ENCODE data around the gene NOX5.

DNA sequence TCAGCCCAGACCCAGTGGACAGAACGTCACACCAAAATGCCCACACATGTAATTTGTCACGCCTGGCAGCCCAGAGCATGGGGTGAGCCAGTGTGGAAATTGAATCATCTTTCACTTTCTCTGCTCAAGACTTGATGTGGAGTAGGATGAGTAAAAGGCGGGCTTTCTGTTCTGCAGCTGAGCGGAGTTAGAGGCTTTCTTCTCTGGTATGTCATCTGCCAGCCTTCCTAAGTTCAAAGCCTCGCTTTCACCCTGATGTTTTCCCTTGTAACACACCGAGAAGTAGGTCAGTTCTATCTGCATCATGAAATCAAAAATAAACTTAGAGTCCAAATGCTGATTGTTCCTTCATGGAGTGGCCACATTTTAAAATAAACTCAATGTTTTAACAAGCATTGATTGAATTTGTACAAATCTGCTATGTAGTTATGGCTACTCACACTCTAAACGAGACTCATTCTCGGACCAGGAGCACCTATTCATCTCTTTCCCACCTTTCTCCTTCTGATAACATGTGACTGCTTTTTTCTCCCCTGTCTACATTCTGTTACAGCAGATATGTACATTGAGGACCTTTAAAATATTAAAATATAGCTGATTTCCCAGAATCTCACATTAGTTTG, 62.3 kb upstream of the SKOR1 start:
- PRO-cap, result no peak

- PRO-cap, result no peak
Observed at GRCh38 chr15:67915379-67916090, 90.2 kb downstream of the SKOR1 start.

- PRO-cap, result no peak
Observed at GRCh38 chr15:67945867-67946913, 107.9 kb upstream of the PIAS1 start.

- PRO-cap, result no peak
Observed at GRCh38 chr15:67967815-67968548, 86.1 kb upstream of the PIAS1 start.

GRCh38 chr15:68205774-68206485, 798 bp upstream of the CALML4 start:
- PRO-cap, result unidirectional peak, minus-strand start at chr15:68206084

DNA sequence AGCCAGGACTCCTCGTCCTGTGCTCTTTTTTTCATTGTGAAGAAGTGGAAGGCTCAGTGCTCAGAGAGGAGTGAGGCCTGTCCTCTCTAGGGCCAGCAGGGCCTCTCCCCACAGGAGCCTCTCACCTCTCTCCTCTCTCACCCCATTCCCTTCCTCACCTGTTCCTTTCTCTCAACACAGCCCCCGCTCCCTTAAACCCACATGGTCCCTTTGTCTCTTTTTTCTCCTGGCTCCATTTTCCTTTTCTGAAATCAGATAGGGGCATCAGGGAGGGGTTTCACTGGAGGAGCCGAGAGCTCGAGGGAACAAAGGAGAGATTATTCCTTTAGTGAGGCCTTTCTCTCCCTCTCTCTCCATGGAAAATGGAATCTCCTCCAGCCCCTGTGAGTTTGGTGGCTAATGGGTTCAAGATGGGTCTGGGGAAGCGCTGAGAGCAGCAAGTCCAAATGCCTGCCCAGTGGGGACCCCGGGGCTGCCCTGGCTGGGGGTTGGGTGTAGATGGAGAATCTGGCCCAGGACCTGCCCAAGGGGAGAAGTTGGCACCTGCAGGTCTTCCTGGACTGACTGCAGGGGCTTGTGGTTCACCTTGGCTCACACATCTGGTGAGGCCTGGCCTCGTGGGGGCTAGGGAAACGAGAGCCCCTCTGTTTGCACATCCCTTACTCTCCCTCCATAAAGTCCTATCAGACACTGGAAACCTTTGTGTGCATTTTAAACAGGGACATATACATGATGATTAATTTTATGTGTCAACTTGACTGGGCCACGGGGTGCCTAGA, 56.8 kb downstream of the ITGA11 start:
- PRO-cap, result no peak

DNA sequence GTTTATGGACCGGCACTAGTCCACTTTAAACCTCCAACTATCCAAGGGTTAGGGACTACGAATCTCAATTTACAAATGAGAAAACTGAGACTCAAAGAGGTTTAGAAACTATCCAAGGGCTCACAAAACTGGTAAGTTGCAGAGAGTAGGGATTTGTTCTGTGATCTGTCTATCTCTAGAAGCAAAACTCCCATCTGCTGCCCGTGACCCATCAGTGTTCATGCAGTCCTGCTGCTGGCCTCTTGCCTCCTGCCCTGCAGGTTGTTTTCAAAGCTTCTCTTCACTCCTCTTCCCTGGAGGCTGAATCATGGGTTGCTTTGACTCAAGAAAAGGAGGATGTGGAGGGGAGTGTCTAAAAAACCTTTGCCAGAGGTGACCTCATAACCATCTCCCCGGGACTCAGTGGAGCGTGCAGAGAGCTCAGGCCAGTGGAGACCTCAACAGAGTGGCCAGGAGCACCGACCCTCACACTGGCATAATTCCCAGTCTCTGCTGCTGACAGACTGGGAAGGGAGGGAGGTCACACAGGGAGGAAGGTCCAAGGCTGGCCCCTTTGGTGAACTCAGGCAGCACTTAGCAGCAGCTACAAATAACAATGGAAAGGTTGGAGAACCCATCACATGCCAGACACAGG, 60.8 kb upstream of the ITGA11 start:
- PRO-cap, result no peak

GRCh38 chr15:68614299-68615581, 35.9 kb downstream of the CORO2B start:
- PRO-cap, result no peak

DNA sequence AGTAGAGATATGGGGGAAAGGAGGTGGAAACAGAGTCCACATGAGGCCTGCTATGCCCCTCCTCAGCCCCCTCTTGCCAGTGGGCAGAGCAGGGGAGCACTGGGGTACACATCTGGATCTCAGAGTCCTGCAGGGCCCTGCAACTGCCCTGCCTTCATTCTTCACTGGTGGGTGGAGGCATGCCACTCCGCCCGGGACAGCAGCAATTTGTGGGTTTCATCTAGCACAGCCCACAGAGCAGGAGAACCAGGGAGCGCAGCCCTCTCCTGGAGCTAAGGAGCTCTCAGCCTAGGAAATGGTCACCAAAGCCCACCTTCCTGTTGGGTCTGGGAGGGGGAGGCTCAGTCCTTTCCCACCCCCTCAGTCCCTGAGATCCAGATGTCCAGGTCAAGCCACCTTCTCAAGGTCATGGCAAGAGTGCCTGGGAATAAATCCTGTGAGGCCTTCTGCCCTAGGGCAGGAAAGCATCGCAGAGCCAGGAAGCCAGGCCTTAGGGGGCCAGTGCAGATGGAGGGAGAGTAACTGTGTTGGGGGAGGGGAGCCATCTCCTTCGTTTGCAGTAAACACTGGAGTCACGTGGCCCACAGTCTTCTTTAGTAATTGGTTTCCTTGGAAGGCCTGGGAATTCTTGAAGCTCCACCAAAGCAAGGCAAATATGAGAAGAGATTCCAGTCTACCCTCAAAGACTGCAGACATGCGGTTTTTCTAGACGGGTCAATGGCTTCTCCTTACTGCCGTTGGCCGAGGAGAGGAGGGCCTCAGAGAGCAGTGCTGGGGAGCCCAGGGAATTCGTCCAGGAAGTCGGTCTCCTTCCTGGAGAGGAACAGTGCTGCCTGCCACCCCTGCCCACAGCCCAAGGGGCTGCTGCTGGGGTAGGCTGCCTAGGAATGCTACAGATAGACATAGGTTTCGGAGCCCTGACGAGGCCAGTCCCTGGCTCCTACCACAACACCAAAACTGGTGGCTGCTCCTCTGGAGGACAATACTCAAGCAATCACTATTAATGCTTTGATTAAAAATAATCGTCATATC, 30.8 kb downstream of the ANP32A start:
- PRO-cap, result no peak

DNA sequence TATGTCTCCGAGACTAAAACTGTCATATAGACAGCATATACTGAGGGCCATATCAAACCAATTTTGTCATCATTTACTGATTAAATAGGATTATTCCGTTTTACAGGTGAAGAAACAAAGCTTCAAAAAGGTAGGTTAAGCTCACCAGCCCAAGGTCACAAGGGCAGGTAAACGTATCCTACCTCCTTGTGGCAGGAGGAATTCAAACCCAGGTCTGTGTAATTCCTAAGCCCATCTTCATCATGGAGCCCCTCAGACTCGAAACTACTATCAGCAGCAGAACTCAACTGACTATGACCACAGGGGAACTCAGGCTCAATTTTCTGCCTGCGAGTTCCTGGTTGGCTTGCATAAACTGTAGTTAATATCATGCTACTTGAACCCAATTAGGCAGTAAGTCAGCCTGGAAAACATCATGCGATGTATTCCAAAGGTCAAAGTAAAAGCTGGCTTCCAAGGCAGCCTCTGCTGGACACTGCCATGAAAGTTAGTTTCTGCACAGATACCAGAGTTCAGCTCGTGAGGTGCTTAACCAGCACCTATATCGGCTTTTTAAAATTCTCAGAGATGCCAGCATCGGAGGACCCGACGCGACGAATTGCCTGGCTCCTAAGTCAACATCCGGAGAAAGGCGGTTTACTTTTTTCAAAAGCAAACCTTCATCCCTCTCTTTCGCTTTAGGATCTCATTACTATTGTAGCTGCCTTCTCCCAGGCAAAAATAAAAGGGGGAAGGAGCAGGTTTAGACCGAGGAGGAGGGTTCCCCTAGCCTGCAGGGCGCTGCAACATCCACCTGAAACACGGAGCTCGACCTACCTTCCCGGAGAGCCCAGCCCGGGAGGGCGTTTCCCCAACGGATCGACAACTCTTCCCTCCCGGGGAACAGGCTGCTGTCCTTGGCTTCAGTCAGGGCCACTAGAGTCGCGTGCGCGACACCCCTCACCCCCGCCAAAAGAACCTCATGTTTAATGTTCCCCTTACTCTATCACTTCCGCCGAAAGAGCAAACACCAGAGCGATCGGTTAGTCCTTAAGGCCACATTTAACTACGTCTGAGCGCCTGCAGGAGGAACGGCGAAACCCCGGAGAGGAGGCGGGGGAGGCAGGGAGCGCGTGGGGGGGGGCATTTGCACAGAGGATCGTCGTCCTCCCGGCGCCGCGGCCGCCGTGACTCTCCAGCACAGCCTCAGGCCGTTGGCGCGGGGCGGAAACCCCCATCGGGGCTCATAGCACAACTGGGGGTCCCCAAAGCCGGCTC, 3.7 kb downstream of the ANP32A start:
- PRO-cap, result bidirectional peak, plus-strand start at position 555 of the sequence, minus-strand start at position 325 of the sequence; bidirectional peak, plus-strand start at position 1,116 of the sequence, minus-strand start at position 1,043 of the sequence

GRCh38 chr15:68817826-68818091, 2.9 kb downstream of the ANP32A start:
- PRO-cap, result bidirectional peak, plus-strand start at chr15:68817907, minus-strand start at chr15:68817893

DNA sequence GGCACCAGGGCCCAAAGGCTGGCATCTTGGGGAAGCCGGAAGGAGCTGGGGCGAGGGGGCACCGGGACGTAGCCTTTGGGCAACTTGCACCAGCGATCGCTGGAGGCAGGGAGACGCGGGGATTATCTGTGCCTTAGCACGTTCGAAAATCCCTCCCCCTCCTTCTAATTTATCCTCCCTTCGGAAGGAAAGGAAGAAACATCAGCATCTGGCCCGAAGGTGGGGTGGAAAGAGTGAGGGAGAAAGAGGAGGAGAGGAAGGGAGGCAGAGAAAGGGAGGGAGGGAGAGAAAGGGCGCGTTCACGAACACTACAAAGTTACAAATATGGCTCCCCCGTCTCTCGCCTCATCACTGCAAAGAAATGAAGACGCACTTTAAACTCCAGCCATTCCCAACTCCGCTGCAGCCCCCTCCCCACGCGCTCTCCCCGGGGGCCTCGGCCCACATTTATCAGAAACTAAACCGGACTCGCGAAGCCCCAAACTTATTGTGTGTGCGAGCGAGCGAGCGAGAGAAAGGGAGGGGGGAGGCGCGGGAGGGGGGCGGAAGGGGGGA, 929 bp downstream of the ANP32A start:
- PRO-cap, result bidirectional peak, plus-strand start at position 89 of the sequence, minus-strand start at position 115 of the sequence; bidirectional peak, plus-strand start outside the sequence, minus-strand start at position 353 of the sequence

- PRO-cap, result no peak
Observed at GRCh38 chr15:69014322-69014895, at the start of gene NOX5. NOX5 (plus strand) TSS chr15:69014695.

DNA sequence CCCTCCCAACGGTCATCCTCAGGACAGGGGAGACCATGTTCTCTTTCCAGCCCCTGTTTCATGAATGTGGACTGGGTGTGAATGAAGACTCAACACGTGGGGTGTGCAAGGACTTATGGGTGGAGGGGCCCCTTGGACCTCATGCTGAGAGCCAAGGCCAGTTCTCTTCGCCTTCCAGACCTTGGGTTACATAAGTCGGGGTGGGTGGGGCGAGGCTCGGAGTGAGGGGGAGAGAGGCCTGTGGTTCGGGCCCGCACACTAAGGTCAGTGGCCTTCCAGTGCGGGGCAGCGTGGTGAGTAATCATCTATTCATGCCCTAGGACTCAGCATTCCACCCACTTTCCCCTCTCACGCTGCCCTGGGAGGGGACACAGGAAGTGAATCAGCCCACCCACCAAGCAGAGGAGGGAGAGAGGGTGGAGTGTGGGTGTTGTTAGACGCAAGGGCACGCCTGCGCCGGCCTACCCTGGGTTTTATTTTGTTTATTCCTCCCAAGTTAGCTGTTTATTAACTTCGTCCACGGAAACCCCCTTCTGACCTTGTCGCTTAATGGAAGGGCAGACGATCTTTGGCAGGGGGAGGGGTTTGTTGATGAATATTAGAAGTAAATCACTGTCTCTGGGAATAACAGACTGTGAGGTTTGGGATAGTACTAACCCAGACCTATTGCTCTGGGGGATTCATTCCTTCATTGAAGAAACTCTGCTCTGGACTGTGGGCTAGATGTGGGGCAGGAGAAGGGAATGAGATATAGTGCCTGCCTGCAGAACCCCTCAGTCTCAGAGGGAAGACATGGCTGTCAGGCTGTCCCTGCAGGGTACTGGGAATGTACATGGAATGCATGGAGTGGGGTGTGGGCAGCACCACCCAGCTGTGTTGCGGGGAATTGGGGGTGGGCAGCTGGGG, 6.8 kb downstream of the PAQR5 start:
- PRO-cap, result no peak

DNA sequence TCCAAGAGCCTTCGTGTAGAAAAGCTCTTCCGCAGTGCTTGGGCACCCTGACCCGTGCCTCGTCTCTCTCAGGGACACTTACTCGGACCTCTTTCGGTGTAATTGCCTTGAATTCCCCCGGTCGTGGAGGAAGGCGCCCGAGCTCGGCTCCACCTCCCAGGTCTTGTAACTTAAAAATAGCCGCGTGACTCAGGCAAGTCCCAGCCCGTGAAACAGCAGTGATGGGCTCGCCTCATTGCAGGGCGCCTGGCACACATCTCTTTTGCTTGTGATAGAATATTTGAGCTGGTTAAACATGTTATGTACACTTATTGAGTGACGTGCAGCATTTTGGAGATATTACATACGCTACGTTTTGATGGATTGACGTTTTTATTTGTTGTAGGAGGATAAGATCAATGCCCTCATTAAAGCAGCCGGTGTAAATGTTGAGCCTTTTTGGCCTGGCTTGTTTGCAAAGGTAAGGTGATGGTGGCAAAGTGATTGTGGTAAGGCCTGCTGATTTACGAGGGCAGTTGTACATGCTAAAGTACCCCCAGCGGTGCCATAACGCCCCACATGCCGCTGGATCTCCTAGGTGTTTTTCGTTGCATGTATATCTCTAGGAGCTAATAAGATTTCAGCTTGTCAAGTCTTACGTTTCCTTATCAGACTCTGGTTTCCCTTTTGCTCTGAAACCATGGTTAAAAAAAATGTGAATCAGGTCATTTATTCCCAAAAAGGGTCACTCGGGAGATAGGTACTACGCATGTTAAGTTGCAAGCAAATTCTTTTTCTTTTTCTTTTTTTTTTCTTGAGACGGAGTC, 847 bp downstream of the RPLP1 start:
- PRO-cap, result bidirectional peak, plus-strand start at position 196 of the sequence, minus-strand start at position 165 of the sequence

DNA sequence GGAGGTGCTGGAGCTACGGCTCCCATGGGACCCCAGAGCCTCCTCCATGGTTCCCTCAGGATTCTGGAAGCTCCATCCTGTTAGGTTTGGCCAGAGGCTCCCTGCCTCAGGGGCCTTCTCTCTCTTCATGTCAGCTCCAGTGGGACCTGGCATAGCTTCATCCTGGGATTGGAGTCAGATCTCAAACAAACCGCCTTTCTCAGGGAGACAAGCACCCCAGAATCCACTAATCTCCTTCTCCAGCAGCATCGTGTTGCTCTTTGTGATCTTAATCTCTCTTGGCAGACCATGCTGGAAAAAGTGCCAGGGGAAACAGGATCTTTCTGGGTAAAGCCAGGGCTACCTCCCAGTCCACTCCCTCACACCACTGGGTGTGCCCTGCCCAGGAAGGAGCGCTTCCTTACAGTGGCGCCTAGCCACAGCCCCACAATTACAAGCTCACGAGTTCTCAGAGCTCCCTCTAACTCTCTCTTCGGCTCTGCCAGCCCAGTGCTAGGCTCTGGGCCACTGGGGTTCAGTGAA, 32.2 kb downstream of the RPLP1 start:
- PRO-cap, result no peak

DNA sequence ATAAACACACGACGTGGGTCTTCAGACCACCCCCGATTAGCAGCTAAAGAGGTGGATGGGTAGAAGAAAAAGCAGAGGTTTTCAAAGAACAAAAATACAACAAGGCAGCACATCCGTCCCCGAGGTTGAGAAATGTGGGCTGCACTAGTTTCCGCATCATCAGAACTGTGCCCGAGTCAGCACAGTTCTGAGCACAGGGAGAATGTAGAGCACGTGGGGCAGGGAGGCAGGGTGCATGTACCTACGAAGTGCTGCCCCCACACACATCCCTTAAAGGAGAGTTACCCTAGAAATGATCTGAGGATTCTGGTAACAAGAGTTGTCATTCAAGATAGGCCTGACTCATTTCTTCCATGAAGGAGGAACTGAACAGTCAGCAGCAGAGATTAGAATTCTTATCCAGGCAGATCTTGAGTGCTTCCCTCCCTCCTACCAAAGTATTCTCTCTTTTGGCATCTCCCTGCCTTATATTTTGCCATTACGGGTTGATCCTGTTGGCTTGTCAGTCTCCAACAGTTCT, 121.5 kb downstream of the RPLP1 start:
- PRO-cap, result no peak

- PRO-cap, result no peak
Observed at GRCh38 chr15:70067100-70068030, 30.4 kb downstream of the TLE3 start.

GRCh38 chr15:70098493-70099472, 1.1 kb upstream of the TLE3 start:
- PRO-cap, result bidirectional peak, plus-strand start at chr15:70098672, minus-strand start at chr15:70098668; bidirectional peak, plus-strand start at chr15:70098921, minus-strand start at chr15:70098923; bidirectional peak, plus-strand start at chr15:70099295, minus-strand start at chr15:70099370

GRCh38 chr15:70133278-70133673, 35.6 kb upstream of the TLE3 start:
- PRO-cap, result no peak

All from vermiform appendix (tissue), 1 donor.